Osteocyte (in vitro differentiated cells): ENCODE measurements around a stretch of chr22.

GRCh38 chr22:12815666-12815896, 2712.4 kb upstream of the OR11H1 start:
- PRO-cap: no peak

GRCh38 chr22:16599505-16600009, 6.9 kb upstream of the CCT8L2 start:
- PRO-cap: no peak

GRCh38 chr22:16601605-16602786, 9.4 kb upstream of the CCT8L2 start:
- PRO-cap: no peak

DNA sequence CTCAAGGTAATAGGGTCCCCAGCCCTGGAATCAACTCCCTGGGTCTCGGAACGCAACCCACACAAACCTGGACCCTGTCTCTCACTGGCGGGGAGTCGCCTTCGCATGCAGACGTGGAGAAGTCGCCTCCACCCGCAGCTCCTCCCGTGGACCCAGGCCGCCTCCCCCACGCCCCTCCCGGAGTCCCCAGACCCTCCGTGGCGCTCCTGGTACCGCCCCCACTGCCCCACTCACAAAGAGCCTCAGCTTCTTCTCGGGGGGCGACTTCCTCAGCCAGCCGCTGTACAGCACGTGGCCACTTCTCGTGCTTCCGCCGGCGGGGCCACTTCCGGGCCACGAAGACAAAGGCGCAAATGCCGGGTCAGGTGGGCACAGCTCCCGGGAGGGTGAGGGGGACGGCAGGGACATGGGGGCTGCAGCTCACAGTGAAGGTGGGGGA, 296 bp downstream of the GAB4 start:
- PRO-cap: no peak

DNA sequence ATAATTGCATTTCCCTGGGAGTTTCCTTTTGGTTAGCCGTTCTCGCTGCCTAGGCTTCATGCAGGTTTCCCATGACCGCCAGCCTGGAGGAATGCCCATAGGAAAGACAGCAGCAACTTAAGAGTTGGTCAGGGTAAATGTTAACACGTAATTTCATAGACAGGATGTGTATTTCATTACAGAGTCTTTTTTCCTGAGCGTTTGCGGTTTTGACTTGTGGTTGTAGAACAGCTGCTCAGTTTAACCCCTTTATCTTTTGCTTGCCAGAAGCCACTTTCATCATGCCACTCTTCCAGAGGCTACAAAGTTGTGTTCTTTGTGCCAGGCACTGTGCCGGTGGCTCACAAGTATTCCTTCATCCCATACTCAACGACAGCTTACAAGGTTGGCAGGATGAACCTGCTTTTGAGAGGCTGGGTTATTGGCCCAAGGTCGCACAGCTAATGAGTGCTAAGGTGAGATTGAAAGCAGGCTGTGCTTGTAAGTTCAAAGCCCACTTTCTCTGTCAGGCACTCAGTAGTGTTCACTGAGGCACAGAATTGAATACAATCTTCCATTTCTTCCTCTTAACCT, 3.0 kb downstream of the IL17RA start:
- PRO-cap: no peak

DNA sequence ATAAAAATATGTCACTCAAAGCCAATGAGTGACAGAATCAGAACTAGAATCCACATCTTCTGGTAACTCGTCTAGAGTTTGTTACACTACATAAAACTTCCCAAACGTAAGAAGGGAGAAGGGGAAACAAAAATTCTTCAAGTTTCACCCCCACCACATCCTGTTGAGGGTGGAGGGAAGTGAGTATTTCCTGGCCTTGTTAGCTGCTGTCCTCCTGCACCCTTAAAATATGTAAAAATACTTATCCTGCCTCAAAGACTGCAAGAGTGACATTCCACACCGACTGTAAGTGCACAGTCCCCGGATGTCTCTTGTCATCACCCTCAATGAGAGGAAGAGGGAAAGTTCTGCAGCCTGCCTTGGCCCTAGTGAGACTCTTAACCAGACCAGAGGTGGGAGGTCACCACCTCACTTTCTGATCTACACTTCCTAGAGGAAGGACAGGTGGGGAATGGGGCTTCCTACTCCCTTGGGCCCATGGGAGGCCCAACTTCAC, 3.3 kb downstream of the TMEM121B start:
- PRO-cap: no peak

DNA sequence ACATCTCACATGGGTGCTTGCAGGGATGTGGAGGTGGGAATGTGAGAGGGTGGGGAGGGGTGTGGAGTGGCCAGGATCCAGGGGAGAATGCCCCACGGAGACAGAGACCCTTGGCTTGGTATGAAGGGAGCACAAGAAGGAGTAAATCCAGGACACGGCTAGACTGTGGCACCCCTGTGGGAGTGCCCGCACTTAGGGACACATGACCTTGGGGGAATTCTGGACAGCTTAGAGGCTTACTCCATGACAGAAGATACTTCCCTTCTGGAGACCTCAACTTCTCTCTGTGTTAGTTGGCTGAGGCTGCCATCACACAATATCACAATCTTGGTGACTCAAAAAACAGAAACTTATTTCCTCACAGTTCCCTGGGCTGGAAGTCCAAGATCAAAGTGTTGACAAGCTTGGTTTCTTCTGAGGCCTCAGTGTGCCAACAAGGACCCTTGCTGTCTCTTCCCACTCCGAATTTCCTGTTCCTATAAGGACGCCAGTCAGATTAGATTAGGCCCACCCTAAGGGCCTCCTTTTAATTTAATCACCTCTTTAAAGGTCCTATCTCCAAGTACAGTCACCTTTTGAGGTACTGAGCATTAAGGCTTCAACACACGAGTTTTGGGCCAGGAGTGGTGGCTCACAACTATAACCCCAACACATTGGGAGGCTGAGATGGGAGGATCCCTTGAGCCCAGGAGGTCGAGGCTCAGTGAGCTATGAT, 22.8 kb upstream of the ADA2 start:
- PRO-cap: no peak

GRCh38 chr22:17303740-17304383, 65.4 kb upstream of the CECR2 start:
- PRO-cap: no peak

DNA sequence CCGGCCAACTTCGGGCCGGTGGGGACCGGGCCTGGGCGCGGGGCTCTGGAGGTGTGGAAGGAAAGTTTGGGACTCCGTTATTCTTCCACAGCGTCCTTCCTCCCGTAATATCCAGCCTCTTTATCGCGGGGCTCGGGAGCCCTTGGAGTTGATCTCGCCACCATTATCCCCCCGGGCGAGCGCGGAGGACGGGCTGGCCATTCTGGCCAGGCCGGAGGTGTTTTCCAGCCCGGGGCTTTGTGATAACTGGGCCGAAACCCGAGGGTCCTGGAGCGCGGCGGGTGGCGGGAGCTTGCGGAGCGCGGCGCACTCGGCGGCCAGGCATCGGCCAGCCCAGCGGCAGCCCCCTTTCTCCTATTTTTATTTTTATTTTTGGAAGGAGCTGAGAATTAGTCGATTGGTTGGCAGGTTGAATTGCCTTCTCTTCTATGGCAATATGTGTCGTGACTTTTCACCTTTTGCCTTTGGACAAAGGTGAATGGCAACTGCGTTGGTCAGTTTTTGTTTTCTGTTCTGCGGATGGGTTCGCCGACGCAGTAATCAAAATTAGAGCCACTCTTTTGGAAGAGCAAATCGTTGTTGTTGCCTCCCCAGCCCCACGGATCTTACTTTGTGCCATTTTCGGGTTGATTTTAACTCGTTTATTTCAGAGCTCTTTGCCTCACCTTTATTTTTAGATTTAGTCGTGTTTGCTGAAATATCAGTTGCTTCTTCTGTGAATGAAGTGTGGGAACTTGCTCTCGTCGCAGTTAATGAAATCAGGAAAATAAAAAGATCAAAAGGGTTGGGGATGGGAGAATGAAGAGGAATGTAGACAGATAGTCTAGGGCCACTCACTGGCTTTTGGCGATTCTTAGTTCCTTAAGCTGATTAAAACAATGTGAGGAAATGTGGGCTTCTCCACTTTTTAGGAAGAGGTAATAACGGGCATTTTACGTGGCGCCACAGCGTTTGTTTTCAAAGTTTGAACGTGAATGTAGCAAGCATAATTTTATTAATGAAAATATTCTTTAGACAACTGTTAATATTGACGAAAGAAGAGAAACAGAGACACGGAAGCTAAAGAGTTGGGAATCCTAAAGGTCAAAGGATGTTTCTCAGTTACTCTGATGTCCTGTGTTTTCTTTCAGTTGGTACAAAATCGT, 1.6 kb downstream of the CECR2 start:
- PRO-cap: no peak

GRCh38 chr22:17563749-17564498, 626 bp downstream of the SLC25A18 start:
- PRO-cap: no peak

DNA sequence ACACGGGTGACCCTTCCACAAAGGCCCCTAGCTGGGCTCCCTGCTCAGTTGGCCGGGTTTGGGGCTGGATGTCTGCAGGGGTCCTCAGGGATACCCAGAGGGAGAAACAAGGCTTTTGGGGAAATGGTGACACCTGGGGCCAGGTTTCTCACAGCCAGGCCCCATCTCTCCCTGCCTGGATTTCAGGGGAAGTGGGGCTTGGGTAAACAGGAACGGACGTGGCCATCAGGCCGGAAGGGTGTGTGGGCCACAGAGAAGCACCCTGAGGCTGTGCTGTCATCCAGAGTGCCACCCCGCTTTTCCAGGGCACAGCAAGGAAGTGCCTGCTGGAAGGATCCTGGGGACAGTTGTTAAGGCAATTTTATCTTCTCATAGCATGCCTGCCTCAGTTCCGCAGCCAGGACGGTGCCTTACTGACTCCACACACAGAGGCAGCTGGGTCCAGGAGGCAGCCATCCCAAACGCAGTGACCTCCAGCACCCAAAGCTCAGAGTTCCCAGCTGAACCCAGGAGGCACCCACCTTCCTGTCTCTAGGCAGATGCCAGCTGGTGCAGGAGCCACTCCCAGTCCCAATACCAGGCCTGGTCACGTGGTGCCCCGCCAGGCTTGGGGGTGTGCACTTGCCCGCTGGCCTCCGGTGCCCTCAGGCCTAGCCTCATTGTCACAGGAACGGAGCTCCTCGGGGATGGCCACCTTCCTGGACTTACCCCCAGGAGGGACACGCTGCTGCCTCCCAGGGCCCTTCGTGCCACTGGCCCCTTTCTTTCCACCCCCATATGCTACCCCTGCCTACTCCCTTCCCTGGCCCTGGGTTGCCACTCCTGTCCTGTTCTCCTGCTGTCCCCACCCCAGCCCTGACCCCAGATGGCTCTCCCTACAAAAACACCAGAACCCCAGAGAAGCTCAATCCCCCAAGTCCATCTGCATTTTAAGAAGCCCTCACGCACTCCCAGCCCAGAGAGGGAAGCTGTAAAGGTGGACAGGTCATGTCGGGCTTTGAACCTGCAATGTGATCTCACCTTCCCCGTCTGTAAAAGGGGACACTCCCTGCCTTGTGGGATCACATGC, 4.7 kb downstream of the BID start:
- PRO-cap: no peak

DNA sequence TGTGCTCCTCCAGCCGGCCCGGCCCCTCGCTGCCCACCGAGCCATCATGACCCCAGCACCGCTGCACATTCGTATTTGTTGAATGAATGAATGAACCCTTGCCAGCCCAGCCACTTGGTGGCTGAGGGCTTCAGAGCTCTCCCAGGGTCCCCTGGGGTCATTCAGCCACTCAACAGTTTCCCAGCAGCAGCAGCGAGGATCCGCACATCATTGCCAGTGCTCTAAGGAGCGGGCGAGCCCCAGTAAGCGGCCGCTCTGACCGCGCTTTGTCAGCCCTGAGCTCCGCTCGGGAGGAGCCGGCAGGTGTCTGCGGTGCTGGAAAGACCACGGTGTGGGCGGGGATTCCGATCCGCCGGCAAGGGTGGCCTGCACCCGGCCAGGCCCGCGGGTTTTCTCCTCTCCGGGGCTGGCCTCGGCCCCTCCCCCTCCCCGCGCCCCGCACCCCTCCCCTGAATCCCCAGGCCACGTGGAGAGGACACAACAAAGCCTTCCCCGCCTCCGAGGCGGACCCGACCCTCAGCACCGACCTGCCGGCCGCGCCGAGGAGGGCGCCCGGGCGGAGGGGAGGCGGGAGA, 561 bp downstream of the BID start:
- PRO-cap: no peak

DNA sequence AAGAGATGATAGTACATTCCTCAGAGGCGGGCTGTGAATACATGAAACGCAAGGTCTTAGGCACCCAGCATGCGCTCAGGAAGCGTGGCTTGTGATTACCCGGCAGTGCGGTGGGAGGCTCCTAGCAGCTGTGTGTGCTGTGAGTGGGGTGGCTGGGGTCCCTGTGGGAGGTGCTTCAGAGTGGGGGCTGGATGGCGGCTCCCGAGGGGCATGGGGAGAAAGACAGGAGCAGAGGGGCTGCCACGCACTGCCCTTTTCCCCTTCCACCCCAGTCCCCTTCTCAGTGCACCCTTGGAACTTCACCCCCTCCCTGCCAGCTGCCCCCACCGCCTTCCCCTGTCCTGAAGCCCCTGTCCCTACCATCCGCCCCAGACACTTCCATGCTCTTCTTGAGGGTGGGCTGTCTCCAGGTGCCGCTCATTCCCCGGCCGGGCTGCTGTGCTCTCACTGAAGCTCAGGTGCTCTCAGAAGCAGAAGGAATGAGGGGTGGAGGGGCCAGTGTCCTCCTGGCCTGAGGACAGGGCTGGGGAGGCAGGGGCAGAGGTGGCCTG, 6.3 kb upstream of the BID start:
- PRO-cap: no peak

DNA sequence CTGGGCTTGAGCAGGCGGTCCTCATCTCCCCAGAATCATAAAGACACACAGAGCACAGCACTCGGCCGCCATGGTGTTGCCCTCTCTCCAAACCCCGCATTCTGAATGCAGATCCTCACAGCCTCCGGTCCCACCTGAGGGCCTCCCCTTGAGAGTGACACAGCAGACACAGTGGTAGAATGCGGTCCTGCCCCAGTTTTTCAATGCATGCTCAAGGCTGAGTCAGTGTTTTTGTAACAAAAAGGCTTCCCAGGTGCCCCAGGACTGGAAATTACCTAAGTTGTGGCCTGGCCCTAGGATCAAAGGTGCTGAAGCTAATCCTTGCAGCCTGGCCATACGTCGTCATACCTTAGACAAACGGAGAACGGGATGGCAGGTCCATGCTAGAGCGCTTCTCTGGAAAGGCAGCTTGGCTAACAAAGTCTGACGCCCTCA, 30.4 kb upstream of the BID start:
- PRO-cap: no peak

- PRO-cap: no peak
These were observed 38.9 kb upstream of the BID start for GRCh38 chr22:17813160-17813531.

DNA sequence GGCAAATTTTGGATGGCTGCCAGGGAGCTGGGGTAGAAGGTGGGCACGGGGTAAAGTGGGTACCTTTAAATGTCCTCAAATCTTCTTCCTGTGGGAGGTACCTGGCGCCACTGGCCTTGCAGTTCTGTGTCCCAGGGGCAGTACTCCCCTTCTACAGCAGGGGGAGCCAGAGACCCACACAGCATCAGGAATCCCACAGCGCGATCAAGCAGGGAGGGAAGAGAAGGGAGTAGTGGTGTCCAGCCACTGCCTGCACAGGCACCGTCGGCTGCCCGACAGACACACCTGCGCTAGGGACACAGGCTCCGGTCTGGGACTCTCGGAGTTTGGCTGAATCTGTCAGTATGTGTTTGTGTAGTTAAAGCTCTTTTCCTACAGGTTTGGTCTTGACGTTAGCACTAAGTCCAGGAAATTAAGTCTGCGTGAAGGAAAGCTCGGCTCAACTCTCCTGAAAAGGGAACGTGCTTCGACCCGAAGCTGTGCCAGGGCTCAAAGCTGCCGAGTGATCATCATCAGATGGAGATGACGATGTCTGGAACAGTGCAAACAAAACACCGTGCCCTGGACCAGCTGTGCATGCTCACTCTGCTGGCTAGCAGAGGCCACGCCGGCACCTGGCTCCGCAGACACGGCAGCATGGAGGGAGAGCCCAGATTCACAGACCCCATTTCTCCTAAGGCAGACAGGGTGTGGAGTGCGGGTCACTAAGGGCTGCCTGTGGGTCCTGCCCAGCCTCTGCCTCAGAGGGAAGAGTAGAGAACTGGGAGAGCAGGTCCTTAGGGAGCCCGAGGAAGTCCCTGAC, 55.9 kb upstream of the BID start:
- PRO-cap: no peak

DNA sequence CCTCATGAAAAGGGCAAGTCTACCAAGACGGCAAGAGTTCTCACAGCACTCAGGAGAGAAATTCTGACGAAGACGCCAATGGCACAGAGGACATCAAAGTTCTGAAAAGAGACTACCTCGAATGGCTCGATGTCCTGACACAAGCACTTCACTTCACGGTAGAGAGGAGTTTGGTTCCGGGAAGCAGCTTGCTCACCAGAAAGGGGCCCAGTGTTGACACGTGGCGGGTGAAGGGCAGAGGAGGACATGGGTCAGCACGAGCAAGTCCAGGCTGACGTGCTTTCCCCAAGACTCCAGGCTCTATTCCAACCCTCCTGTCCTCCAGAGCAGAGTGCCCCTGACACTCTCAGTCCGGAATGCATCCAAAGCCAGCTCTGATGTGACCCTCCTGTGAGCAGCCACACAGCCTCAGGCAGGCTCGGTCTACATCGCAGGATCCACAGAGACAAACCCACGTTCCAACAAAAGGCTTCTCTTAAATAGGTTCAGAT, 77.5 kb upstream of the BID start:
- PRO-cap: no peak

DNA sequence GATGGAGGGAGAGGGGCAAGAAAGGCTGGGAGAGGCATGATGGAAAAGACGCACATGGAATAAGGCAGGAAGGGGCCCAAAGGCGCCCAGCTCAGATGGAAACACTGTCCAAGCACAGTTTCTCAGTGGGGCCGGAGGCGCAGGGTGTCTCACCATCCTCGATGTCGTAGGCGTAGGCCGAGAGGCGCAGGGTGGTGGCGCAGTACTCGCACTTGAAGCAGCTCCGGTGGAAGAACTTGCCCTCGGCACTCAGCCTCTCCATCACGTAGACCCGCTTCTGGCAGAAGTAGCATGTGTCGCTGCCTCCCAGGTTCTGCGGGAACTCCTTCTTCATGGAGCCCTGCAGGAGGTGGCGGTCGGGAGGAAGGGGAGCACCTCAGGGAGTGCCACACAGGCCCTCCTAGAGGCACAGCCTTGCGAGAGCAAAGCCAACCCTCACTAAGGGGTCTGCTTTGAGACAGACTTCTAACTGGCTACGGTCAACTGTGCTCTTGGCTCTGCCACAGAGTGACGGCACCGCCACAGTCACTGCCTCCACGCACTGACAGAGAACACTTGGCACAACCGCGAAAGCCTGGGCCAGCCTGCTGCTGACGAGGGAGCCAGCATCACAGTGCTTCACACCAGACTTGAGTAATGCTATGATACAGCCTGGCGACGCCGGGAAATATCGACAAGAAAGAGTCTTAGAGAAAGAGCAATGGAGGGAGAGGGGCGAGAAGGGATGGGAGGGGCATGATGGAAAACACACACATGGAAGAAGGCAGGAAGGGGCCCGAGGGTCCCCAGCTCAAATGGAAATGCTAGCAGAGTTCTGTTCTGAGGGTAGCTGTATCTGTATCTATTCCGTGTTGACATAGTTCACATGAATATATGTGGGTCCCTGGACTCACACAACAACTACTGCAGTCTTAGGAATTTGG, 97.7 kb upstream of the BID start:
- PRO-cap: no peak

DNA sequence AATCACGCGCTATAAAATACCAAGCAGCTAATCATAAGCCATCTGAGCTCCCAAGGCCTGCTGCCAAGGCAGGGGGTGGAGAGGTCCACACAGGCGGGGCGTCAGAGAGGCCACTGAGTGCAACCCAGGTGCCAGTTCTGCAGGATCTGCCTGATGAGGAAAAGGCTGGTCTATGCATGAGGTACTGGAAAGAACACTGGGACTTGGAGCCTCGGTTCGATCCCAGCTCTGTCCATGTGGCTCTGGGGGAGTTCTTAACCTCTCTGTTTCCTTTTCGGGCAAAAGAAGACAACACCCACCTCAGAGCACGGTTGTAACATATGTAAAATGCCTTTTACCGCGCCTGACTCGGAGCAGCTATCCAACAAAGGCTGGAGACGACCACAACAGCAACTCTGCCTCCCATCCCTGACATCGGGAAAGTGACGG, 71.7 kb downstream of the MICAL3 start:
- PRO-cap: no peak

- PRO-cap: no peak
These were observed 12.4 kb upstream of the PEX26 start for GRCh38 chr22:18065302-18065867.